Amniotic epithelial cell (primary cell): Measurements from ENCODE around the genes MTHFSD and FOXC2.

DNA sequence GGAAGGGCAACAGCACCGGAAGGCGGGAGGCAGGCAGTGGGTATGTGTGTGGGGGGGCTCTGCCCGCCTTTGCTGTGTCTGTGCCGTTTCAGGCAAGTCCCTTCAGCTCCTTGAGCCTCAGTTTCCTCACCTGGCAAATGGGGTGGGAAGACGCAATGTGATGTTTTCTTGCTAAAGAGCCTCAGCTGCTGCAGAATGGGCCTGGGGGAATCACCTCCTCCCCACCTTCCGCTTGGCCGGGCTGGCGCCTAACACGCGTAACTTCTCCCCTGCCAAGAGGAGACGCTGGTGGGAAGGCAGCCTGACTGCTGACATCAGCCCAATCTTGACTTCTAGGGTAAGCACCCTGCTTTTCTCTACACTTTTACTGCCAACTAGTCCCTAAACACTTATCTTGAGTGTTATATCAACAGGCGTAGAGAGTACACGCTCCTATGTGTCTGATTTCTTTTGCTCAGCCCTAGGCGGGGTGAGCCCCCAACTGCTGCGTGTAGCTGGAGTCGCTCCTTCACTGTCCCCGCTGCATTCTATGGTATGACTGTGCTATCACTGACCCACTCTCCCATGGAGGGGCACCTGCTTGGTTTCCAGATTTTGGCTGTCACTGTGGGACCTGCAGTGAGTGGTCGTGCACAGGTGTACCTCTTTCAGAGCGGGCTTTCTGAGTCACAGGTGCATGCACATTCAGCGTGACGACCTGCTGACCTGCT, 33.1 kb downstream of the IRF8 start:
- RRBS = no CpG with 5 or more reads among the region's 21 CpGs

DNA sequence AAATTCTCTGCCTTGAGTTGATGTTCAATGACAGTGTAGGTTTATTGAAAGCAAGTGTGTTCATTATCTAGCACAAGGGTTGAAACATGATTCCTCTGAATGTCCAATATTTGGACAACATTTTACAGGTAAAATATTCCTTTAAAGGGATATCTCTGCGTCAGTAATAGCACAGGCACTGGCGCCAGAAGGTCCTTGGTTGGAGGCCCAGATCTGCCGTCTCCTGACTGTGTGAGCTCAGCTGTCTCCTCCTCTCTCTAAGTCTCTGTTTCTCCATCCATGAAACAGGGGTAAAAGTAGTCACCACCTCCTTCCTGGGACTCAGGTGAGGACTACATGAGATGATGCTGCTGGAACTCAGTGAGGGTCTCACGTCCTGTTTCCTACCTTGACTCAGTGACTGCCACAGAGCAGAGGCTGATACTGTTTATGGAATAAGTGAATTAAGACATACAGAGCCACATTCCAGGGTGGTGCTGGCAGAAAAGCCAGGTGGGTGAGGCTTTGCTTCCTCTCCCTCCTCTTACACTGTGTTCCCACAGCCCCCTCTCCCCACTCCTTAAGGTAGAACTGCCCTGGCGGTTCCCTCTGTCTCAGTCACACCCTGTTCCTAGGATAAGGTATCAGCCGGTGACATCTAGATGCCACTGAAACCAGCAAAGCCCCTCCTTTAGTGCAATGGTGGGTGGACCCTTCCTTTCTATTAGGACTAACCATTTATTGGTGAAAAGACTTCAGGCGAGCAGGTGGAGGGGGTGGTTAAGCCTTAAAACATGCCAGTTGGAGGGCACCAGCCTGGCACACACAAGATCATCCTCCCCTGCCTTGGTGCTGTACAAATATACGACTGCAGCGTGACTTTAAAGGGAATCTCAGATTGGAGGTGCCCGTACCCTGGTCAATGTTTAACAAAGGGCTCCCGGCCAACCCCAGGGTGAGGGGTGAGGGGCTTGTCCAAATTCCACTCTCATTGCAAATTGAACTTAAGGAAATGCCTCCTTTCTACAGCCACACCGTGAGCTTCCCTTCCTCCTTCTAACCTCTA, 76.0 kb downstream of the IRF8 start:
- RRBS = no CpG with 5 or more reads among the region's 12 CpGs

GRCh38 chr16:86026606-86027023, 127.7 kb downstream of the IRF8 start:
- RRBS = no CpG with 5 or more reads among the region's 10 CpGs

DNA sequence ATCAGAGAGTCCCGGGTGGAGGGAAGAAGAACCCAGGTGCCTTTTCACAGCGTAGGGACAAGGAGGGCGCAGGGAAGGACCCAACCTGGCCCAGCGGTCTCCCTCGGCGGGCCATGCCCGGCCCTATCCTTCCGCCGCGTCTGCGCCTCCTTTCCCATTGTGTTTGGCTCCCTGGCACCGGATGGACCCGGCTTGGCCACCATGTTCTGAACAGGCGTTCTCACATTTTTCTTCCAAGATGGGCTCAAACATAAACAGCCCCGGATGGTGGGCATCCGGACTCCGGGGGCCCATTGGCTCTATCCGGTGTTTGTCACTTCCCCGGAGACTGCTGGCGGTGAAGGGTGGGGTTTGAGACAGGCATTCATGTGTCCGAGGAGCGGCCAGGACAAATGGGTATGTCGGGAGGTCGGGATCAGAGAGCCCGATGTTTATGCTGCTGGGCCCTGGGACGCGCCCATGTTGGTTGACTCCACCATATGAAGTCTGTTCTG, 188.1 kb downstream of the IRF8 start:
- RRBS = 84% methylated on average over 9 of the region's 27 CpGs

- RRBS = 16% methylated on average over 3 of the region's 21 CpGs
These were observed 212.8 kb upstream of the FOXF1 start for GRCh38 chr16:86297443-86298025.

DNA sequence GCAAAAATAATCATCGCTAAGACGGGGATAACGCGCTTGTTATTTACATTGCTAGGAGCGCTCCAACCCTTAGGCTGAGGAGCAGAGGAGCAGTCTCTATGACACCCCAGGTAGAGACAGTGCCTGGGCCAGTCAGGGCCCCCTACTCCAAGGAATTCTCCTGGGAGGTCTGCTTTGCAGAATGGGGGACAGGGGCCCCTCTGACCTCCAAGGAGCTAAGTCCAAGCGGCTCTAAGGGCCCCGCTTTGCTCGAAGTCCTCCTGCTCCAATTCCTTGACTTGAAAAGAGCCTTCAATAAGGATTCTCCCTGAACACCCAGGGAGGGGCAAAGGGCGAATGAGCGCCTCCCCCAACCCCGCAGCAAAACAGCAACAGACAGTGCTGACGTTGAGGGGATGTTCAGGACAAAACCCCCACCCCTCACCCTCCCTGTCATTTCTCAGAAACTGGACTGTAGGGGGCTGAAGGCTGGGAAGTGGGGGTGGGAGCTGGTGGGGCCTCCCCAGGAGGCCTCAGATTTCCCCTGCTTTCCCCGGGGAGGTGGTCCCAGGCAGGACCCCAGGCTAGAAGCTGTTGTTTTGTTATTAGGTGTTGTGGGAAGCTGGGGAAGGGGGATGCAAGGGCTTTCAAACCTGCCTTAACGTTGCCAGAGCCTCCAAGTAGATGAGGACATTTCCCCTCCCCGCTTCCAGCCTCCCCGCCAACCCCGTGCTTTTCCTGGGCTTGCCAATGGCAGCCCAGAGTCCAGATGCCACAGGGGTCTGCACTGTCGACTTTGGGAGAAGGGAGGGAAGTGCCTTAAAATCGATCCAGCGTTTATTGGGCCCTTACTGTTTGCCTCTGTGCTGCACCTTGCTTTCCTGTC, 10.1 kb upstream of the FOXF1 start:
- RRBS = no CpG with 5 or more reads among the region's 20 CpGs

DNA sequence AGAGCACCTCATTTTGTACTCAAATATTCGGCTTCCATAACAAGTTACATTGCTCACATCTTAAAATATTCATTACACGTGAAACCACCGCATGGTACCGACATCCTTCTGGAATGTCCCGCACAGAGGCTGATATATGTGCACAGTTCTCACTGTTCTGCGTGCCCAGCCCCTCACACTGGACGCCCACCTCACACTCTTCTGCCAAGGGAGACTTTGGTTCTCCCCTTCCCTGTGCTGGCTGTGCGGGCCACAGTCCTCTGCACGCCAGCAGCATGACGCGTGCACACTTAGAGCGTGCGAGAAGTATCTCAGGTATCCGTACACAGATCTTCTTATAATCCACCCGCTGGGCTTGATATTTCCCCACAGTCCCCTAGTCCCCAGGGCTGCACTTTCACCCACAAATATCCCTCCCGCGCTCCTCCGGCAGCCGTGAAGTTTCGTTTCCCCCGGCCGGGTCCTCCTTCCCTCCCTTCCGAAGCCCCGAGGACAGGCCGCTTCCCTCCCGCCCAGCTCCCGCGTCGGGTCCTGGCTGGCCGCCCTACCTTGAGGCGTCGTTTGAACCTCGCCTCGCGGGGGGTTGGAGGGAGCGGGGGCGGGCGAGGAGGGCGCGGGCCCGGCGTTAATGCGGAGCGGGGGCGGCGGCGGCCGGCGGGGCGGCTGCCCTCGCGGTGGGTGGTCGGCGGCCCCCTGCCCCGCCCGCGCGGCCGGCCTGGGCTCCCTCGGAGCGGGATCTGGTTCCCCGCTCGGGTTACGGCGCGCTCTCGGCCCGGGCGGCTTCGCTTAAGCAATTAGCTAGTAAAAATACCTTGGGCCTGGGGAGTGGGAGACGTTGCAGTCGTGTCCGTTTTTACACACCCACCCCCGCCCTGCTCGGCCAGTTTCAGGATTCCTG, 5.0 kb upstream of the FOXF1 start:
- RRBS = 2% methylated on average over 21 of the region's 75 CpGs

DNA sequence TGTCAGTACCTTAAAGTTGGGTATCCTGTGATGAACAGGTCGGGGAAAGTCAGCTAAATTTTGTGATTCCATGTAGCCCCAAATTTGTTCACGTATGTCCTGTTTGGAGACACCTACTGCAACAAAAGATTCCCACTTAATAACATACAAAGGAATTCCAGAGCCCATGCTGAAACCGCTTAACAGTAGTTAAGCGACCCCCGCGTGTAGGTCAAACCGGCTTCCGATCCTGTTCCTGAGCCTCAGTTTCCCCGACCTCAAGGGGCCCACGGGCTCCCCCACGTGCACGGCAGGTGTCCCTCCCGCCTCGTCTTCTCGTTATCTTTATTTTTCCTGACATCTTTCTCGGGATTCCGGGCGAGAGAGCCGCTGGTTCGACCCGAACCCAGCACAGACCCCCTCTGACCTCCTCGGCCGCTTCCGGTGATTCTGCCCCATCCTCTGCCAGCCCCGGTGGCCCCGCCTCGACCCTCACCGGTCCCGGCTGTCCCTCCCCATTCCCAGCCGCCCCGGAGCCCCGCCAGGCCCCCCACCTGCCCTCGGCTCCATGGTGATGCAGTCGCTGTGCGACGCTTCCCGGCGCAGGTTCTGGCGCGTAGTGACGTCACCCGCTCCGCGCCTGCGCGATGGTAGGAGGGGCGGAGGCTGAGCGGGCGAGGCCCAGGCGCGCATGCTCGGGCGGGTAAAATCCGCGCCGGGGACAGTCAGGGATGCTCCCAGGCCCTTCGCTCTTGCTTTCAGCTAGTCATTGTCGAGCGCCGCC, at the start of gene MTHFSD:
Gene MTHFSD, minus strand, starts transcription at position 600 of the 763 bp plus-strand sequence.
- RRBS = 1% methylated on average over 15 of the region's 60 CpGs

DNA sequence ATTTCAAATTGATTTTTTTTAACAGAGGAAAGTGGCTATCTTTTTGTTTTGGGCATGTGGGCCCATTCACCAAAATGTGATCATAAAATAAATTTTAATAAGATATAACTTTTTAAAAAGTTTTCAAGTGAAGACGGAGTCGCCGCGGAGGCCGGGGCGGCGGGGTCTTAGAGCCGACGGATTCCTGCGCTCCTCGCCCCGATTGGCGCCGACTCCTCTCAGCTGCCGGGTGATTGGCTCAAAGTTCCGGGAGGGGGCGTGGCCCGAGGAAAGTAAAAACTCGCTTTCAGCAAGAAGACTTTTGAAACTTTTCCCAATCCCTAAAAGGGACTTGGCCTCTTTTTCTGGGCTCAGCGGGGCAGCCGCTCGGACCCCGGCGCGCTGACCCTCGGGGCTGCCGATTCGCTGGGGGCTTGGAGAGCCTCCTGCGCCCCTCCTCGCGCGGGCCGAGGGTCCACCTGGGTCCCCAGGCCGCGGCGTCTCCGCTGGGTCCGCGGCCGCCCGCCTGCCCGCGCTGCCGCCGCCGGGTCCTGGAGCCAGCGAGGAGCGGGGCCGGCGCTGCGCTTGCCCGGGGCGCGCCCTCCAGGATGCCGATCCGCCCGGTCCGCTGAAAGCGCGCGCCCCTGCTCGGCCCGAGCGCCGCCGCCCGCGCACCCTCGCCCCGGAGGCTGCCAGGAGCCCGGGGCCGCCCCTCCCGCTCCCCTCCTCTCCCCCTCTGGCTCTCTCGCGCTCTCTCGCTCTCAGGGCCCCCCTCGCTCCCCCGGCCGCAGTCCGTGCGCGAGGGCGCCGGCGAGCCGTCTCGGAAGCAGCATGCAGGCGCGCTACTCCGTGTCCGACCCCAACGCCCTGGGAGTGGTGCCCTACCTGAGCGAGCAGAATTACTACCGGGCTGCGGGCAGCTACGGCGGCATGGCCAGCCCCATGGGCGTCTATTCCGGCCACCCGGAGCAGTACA, at the start of gene FOXC2:
Gene FOXC2, plus strand, starts transcription at position 304 of the 955 bp plus-strand sequence.
- RRBS = 2% methylated on average over 40 of the region's 100 CpGs

GRCh38 chr16:86576788-86577731, 1.3 kb upstream of the FOXL1 start:
- RRBS = no CpG with 5 or more reads among the region's 29 CpGs

DNA sequence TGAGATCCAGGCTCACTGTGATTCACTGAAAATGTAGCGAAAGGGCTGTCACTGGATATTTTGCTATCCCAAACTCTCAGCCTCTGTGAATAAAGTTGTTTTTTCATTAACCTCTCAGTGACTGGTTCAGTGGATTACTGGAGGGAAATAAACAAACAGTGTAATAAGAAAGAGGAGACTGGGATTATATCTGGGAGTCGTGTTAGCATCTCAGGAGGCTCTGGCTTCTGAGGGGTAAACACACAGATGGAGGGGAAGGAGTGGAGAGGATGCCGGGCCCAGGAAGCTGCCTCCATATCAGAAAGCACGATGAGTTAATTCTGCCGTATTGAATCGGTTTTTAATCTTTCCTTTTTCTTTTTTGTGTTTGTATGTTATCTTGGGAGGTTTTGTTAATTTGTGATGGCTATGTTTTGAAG, 3.2 kb downstream of the FOXL1 start:
- RRBS = no CpG with 5 or more reads among the region's 6 CpGs

DNA sequence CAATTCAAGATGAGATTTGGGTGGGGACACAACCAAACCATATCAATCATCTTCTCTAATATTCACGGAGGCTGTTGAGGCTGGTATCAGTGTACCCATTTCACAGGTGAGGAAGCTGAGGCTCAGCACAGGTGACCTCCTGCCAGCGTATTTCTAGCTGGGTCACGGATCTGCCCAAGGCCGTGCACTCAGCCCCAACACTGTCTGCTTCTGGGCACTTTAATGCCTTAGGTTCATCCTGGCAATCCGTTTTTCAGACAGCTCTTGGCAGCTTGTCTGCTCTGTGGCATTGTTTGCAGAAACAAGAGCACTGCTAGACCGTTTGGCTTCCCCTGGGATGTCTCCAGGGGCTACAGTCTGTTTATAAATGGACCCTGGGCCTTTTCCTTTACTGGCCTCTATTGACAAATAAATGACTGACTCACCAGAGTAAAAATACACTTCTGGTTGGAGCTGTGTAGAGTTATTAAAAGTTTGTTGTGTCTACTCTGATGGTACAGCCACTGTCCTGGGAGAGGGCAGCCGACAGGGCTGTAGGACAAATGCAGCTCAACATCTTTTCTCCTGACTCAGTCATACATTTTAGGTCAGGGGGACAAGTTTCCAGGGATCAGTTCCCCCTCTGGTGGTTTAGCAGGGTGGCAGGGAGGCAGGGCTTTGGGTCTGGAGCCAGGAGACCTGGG, 29.8 kb downstream of the FOXL1 start:
- RRBS = no CpG with 5 or more reads among the region's 7 CpGs

GRCh38 chr16:86727196-86727591, 148.8 kb downstream of the FOXL1 start:
- RRBS = no CpG with 5 or more reads among the region's 7 CpGs

DNA sequence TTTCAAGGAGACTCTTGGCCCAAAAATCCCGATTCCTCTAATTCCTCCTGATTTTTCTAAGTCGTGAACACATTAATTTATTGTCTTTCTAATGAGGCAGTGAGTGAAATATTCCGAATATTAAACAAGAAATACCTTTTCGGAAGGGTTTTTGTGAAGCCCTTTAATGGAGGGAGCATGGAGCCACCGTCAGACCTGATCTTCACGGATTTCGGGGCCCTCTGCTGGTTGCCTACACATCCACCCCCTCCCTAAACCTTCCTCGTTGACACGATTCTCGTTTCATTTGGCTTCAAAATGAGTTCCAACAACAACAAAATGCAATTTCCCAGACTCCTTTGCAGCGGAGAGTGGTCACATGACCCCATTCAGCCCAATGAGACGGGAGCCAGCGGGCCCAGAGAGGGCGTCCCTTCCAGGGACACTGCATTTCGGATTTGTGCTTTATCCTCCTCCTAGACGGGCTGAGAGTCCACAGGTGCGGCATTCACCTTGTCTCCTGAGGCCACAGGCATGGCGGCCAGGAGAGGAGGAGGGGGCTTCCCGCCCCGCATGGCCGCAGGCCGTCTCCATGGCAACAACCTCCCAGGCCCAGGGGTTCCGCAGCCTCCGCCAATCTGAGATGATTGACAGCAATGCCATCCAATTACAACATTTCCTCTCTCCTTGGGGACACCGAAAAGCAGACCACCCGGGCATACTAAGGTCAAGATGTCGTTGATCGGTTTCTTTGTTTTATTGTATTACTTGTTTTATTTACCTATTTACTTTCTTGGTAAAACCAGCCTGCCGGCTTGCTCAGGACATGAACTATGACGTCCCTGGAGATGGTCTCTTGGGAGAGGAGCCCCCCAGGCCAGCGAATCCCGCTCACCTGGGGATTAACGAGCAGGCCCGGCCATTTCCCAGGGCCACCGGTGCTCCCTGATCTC, 259.8 kb downstream of the C16orf95 start:
- RRBS = 90% methylated on average over 1 of the region's 35 CpGs

DNA sequence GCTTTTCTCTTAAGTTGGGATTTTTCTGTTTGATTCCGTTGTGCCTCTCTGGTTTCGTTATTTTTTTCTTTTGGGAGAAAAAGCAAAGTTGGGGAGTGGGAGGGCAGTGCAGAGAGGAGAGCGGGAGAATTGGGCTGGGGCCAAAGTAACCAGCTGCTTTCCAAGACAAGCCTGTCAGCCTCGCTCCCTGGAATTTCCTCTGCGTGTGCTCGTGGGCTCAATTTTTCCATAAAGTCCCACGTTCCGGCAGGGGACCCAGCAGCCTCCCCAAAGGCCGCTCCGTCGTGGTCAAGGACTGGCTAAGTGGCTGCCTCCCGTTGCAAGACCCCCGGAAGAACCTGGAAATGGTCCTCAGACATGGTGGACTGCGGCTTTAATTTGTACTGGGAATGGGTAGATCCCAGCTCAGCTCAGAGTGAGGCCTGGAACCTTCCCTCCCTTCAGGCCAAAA, 190.2 kb downstream of the C16orf95 start:
- RRBS = 37% methylated on average over 4 of the region's 14 CpGs

DNA sequence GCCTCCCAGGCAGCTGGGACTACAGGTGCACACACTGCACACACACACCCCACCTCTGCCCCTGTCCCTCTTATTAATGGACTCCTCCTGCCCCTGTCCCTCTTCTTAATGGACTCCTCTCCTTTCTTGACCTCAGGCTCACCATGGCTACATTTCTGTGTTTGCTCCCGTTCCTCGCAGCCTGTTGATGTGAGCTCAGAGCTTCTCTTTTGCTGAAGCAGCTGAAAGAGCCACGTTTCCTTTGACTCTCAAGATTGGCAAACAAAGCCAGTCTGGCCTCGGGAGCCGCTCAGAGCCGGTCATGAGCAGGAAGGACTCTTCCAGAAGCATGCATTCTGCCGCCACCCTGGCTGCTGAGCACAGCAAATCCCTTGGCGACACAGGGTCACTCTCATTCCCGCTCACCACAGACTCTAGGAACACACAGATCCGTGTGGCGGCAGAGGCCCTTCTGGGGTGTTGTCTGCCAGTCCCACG, 157.1 kb downstream of the C16orf95 start:
- RRBS = no CpG with 5 or more reads among the region's 12 CpGs

DNA sequence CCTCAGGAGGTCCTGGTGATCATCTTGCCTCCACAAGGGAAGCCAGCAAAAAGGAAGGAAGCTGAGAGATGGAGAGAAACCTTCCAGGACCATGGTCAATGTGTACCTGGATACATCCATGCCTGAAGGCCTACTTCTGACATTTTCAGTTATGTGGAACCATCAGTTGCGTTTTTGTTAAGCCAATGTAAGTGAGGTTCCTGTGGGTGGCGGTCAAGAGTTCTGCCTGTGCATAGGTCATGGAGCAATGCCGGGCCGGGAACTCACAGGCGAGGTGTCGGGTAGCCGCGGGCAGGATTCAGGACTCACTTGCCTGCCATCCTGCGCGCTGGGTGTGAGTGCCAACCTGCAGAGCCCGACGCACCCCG, 430 bp downstream of the C16orf95 start:
- RRBS = no CpG with 5 or more reads among the region's 13 CpGs

- RRBS = 97% methylated on average over 4 of the region's 26 CpGs
These were observed 11.6 kb upstream of the C16orf95 start for GRCh38 chr16:87328455-87329467.

DNA sequence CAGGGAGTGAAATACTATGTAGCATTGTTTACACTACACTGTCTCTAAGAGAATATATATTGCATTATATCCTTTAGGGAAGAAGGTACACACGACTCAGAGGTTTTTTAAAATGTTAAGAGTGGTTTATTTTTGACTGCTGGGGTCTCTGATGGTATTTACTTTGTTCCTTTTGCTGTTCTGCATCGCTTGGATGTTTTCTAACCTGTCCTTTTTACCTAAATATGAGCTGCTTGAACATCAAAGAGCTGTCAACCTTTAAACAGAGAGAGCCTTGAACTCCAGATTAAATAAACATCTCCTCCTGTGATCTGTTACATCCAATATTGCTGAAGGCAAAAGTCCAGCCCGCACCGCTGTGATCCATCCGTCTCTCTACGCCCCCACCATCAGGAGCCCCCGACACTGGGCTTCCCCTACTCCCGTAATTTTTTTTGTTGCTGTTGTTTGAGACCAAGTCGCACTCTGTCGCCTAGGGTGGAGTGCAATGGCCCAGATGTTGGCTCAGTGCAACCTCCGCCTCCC, 1.3 kb downstream of the FBXO31 start:
- RRBS = no CpG with 5 or more reads among the region's 11 CpGs